Esophagus muscularis mucosa (tissue), 4 donors: ENCODE measurements around a stretch of chr10.

DNA sequence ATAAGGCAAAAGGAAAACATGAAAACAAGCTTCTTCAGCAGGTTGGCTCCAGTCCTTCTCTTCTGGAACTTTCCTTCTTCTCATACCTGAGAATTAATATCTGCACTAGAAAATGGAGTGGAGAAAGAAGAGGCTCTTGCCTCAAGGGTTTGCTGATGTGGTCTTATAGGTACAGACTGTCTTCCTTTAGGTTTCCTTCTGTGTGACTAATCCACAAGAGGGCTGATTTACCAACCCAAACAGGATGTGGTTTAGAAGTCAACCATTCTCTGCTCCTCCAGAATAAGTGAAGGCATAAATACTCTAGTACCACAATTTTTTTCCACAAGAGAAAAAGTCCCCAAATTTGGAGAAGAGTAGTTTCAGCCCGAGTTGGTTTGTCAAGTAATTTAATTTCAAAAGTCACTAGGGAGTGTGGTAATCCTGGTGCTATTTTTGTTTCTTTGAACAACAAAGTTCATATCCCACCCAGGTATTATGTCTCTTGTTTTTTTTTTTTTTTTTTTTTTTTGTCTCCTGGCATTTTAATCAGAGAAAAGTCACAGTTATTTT lies 85.8 kb downstream of the NRP1 start:
- PRO-cap, result no peak
- RAMPAGE, long total RNA, 4 experiments, result no peak in any of the 4 experiments

DNA sequence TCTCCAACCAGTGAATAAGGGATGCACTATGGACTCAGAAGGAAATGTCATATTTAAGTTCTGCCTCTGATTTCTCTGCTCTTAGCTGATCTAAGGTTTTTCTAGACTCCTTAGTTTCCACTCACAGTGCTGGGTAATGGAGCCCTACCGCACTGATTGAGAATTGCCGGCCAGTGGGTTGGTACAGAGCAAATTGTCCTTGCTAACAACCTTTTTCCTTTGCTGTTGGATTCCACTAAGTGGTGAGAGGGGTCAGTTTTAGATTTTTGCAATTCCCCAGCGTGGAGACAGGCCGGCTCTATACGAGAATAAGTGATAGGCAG lies 2.8 kb upstream of the NRP1 start:
- PRO-cap, result unidirectional peak, minus-strand start at position 175 of the sequence
- RAMPAGE, long total RNA, 4 experiments, result no peak in any of the 4 experiments

GRCh38 chr10:33377612-33378156 lies 43.2 kb upstream of the NRP1 start:
- PRO-cap, result no peak
- RAMPAGE, long total RNA, 4 experiments, result no peak in any of the 4 experiments

GRCh38 chr10:34249690-34250195 lies 565.4 kb downstream of the PARD3 start:
- PRO-cap, result no peak
- RAMPAGE, long total RNA, 4 experiments, result no peak in any of the 4 experiments

DNA sequence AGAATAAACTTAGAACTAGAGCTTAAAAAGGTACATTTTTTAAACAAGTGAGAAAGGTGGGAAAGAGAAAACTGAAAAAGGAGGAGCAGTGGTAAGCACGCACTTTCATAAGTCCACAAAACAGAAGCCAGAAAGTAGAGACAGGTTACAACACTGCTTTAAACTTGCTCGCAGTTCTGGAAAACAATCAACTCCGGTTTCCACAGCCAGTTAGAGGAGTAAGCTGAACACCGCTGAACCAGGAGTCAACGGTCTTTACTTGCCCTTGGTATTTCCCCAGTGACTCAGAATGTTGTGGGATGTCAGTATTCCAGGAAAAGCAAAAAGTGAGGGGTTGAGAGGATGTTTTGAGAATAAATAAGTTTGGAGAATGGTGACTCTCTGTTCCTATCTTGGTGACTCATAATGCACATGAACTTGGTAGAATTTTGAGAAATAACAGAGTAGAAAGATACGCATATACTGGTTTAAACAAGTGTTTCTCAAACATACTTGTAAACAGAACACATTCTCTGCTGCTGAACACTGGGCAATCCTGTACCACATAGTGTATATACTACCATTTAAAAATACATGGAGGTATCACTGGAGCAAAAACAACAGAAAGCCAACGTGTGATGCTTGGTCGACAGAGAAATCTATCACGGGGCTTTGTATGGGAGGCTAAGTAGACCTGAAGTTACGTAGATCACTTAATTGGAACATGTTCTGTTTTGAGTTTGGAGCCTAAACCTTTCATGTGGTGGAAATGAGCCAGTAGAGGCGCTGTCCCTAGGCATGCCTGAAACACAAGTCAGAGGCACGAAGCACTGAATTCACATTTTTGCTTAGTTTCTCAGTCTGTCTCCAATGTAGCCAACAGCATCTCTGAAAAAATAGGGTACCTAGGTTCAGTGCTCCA lies 534.4 kb downstream of the PARD3 start:
- PRO-cap, result no peak
- RAMPAGE, long total RNA, 4 experiments, result no peak in any of the 4 experiments

DNA sequence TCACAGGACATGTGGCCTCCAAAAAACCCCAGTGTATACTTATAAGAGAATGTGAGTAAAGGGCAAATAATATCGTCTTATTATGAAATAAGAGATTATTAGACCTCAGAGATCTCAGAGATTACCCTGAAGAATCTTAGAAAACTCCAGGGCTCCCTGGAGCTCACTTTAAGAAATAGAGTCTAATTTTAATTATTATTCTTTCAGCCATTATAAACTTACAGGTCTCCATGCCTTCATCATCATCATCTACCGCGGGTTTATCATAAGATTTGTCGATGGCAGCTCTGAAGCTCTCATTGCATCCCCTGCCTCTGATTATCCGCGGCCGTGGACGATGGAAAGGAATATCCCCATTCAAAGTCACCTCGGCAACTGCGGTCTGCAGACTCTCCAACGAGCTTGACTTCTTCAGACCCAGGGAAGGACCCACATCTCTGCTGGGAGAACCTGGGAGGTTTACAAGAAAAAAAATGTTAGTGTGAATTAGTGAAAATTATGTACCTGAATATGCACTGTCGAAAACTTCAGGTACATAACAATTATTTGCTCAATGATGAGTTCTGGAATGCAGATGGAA lies 484.1 kb downstream of the PARD3 start:
- PRO-cap, result no peak
- RAMPAGE, long total RNA, 4 experiments, result no peak in any of the 4 experiments

GRCh38 chr10:34405561-34406224 lies 409.4 kb downstream of the PARD3 start:
- PRO-cap, result no peak
- RAMPAGE, long total RNA, 4 experiments, result no peak in any of the 4 experiments

DNA sequence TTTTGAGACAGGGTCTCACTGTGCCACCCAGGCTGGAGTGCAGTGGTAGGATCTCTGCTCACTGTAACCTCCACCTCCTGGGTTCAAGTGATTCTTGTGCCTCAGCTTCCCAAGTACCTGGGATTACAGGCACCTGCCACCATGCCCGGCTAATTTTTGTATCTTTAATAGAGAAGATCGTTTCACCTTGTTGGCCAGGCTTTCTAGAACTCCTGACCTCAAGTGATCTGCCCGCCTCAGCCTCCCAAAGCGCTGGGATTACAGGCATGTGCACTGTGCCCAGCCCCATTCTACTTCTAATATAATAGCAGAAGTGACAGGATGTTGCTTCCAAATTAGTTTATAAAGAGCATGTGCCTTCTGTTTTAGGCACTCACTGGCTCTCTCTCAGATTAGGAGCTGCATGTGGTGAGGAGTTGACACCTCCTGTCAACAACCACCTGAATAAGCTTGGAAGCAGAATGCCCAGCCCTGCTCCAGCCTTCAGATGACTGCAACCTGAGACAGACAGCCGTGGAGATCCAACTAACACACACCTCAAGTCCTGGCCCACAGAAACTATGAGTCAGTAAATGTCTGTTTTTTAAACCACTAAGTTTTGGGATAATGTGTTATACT lies 54.6 kb downstream of the PARD3 start:
- PRO-cap, result no peak
- RAMPAGE, long total RNA, 4 experiments, result no peak in any of the 4 experiments

DNA sequence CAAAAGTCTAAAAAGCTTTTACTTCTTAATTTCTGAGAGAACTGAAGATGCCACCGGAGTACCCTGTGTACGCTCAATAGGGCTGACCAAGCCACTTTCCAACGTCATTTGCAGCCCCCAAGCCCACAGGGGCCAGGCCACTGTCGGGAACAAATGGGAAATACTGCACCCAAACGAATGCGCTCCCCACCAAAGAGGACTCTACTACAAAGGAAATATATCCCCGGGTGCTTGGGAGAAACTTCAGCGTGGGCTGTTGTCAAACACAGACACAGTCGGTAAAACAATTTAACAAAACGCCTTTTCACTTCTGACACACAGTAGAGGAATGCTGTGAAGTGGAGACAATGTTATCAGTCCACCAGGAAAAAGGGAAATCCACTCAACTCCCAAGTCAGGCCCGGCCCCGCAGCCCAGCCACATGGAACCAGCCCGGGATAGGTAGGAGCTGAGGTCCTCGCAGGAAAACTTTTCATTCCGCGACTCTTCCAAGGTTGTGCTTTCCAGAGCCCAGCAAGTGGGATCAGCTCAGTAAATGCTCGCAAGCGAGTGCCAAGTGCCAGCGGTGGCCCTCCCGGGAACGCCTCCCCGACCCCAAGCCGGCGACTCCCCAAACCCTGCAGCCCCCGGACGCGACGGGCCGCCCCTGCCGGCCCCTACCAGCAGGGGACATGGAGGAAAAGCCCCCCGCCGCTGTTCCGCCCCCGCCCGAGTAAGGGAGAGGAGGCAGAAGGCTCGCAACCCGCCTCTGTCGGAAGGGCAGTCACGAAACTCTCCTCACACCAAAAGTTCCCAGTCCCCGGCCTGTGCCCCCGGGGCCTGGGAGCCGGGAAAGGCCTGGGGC lies 1.2 kb downstream of the PARD3 start:
- PRO-cap, result unidirectional peak, plus-strand start at position 316 of the sequence; unidirectional peak, plus-strand start at position 381 of the sequence
- RAMPAGE, long total RNA, 4 experiments, result no peak in any of the 4 experiments

- PRO-cap, result no peak
- RAMPAGE, long total RNA, 4 experiments, result no peak in any of the 4 experiments
Observed at GRCh38 chr10:34816143-34817045, 1.3 kb upstream of the PARD3 start.

DNA sequence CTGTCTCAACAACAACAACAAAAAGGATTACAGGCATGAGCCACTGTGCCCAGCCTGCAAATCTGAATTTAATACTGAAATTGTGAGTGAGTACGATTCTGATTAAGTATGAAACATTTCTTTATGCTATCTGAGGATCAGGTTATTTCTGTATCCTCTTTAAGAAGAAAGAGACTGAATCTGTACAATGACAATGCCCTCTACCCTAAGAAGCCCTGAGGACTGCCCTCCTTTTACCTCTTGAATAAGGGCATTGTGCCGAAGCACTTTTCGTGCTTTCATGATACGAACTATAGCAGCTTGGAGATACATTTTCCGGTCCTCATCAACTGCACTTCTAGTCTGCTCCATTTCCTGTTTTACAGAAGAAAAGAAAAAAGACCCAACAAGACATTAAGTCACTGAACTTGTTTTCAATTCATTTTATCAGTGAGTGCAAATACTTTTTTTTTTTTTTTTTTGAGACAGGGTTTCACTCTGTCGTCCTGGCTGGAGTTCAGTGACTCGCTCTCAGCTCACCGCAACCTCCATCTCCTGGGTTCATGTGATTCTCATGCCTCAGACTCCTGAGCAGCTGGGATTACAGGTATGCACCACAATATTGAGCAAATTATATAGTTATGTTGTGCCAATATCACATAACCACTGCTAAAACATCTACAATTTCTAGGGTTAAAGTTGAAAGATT lies 78.4 kb downstream of the CUL2 start:
- PRO-cap, result no peak
- RAMPAGE, long total RNA, 4 experiments, result no peak in any of the 4 experiments

GRCh38 chr10:35141270-35142132 lies 14.9 kb downstream of the CREM start:
- PRO-cap, result no peak
- RAMPAGE, long total RNA, 4 experiments, result no peak in any of the 4 experiments

- PRO-cap, result bidirectional peak, plus-strand start at chr10:35191831, minus-strand start at chr10:35191559
- RAMPAGE, long total RNA, 4 experiments, result no peak in any of the 4 experiments
Observed at GRCh38 chr10:35191258-35191958, 64.8 kb downstream of the CREM start.

DNA sequence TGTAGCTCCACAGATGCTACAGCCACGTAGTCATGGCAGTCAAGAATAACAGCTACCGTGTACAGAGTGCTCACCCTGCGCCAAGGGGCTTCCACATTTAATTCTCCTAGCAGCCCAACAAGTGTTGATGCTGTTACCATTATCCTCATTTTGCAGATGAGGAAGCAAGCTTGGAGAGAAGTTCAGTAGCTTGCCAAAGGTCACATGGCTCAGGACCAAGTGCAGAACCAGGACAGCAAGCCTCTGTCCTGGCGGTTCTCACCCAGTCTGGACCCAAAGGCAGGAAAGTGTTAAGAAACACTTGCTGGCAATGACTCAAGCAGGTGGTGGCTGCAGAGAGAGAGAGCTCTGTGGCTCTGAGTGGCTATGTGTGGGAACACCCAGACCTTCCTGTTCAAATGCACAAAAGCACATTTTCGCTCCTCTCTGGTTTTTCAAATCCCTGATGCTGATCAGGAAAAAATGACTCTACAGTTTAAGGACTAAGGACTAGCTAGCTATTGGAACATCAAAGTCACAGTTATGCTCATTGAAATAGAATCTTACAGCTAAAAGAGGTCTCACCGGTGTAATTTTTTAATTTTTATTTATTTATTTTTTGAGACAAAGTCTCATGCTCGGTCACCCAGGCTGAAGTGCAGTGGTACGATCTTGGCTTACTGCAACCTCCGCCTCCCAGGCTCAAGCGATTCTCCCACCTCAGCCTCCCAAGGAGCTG lies 89.9 kb downstream of the CREM start:
- PRO-cap, result bidirectional peak, plus-strand start at position 383 of the sequence, minus-strand start at position 152 of the sequence
- RAMPAGE, long total RNA, 4 experiments, result no peak in any of the 4 experiments

DNA sequence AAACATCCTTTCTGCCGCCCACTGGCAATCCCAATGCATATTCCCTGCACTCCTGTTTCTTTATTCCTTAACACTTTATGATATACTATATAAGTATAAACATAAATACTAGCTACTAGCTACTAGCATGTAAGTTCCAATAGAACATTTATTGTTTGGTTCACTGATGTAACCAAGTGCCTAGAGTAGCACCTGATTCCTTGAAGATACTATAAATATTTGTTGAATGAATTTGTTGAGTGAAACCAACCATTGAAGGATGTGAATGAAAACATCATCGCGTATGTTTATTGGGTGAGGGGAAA lies 5.0 kb downstream of the CCNY start:
- PRO-cap, result no peak
- RAMPAGE, long total RNA, 4 experiments, result no peak in any of the 4 experiments

DNA sequence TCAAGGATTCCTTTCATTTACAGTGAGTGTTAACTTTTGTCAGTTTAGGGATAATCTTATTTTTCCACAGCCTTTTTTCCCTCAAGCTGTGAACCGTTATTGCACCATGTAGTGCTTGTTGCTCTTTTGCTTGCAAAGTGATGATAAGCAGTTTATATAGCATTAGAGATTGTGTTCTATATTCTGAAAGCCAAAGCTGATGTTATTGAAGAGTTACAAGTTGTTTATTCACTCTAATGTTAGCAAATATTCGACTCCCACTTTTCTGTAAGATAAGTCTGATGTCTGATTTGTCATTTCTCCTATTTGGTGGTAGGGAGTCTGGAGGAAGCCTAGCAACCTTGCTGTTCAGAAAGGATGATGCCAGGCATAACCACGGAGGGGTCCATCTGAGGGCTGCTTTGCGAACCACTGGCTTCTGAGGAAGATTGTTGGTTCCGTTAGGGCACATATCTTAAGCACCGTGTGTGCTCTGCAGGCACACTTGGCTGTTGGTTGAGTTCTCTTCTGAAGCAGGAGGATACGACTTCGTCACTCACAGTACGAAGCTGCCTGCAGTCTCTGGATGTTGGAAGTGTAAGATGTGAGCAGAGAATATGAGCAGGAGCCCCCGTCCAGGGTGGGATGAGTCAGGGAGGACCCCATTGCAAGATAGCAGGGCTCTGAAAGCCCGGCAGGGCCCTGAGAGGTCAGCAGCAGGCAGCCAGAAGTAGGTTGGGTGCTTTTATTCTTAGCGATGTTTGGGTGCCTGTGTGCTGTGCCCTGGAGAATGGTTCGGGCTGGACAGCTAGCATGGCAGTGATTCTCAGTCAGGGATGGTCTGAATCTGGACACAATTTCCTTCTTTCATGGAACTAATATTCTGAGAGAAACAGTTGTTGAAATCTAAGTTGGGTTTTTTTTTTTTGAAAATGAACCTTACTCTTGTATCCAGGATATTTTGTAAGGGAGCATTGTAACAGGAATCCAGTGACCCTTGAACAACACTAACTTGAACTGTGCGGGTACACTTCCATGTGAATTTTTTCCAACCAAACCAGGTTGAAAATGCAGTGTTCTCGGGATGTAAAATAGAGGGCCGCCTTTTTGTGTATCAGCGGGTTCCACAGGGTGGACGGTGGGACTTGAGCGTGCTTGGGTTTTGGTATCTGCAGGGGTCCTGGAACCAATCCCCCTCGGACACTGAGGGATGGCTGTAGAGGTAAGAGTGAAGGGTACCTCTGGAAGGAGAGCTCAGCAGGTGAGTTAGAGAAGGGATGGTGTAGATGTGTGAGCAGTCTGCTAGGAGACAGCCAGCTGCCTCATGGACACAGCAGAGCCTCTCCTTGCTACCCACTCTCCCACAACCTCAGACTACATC lies 12.2 kb downstream of the CCNY start:
- PRO-cap, result no peak
- RAMPAGE, long total RNA, 4 experiments, result no peak in any of the 4 experiments

DNA sequence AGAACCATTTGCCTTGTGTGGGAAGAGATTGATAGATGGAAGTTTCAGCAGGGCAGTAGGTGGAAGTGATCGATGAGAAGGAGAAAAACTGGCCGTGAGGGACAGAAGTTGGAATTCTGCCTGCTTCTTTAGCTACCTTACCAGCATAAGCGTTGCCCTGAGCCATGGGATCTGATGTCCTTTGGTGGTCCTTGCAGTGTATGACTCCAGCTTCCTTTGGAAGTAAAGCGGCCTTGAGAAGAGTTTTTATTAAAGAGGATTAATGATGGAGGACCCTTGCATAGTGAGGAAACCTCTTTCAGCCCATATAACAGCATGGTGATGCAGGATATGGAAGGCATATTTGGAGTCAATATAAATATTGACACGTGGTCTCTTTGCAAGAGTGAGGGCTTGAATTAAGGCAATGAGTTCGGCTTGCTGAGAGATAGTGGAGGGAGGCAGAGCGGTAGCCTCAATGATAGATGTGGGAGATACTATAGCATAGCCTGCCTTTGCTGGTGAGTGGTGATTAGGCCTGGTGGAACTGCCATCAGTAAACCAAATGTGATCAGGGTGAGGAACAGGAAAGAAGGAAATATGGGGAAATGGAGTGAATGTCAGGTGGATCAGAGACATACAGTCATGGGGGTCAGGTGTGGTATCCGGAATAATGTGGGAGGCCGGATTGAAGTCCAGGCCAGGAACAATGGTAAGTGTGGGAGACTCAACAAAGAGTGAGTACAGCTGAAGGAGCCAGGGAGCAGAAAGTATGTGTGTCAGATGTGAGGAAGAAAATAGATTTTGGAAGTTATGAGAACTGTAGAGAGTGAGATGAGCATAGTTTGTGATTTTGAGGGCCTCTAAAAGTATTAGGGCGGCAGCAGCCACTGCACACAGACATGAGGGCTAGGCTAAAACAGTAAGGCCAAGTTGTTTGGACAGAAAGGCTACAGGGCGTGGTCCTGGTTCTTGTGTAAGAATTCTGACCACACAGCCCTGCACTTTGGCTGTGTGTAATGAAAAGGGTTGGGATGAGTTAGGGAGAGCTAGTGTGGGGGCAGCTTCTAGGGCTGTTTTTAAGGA lies 67.4 kb downstream of the CCNY start:
- PRO-cap, result no peak
- RAMPAGE, long total RNA, 4 experiments, result no peak in any of the 4 experiments

- PRO-cap, result no peak
- RAMPAGE, long total RNA, 4 experiments, result no peak in any of the 4 experiments
Observed at GRCh38 chr10:35409918-35410399, 73.7 kb downstream of the CCNY start.

DNA sequence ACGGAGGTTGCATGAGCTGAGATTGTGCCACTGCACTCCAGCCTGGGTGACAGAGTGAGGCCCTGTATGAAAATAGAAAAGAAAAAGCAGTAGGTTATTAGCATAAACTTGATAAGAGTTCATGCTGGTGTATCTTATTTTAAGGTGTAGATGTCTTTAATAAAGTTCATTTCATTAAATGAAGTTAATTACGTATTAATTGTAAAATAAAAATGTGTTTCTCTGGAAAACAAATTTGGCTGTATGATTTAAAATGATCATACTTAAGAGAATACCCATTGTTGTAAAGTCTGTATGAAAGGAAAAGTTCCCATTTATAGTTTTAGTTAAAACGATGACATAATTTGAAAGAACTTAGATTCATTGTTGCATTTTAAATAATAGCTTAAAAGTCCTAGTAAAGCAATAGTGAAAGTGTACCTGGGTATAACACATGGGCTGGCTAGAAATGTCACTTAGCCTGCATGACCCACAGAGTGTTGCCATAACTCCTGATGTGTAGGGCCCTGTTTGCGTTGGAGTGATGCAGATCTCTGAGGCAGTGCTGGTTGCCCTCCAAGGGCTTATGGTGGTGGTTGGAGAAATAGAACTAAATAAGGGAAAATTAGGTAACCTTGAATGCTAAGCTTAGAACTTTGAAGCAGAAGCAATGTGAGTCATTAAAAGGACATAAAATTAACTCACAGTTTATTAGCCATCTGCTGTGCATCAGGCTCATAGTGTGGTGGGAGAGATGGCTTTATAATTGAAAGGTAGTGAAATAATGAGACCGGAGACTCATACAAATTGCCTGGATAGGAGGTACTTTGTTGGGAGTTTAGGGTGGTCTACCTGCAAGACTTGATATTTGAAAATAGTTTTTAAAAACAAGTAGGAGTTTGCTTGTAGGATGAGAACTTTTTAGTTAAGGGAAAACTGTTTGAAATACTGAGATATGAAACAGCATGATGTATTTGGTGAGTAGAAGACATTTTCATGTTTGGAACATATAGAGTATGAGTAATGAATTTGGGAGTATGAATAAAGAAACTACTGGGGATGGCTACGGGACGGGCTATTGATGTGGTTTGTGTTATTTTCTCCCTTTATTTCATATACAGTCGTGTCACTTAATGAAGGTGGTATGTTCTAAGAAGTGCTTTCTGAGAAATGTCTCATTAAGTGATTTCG lies 105.8 kb downstream of the CCNY start:
- PRO-cap, result no peak
- RAMPAGE, long total RNA, 4 experiments, result no peak in any of the 4 experiments

DNA sequence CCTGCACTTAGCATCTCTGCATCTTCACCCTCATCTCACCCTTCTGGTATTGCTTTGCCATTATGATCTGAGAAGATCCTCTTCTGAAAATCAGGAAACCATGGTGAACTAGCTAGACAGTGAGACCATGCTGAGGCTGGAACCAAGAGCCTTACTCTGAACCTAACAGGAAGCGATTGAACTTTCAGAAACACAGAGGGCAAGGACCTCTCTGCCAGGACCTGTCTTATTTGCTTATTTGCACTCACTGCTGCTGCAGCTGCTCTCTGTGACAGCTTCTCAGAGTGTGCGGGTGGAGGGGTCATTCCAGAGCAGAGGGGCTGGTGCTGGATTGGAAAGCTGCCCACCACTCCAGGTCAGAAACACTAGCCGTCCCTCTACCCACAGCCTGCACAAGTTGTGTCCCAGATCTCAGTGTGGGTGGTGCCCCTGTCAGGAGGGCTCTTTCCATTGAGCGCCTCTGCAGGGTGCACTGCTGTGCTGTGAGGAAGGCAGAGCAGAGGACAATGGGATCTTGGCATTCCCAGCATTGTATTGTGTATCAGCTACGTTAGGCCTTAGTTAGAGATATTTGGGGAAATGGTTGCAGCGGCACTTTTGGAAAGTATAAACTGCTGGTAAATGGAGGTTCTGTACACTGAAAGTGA lies 126.2 kb downstream of the CCNY start:
- PRO-cap, result no peak
- RAMPAGE, long total RNA, 4 experiments, result no peak in any of the 4 experiments